H1 (cell line): ENCODE results near the genes NKX2-3 and NDUFB8.

GRCh38 chr10:98443034-98443398, 3.7 kb downstream of the HPS1 start:
- RRBS, result no CpG with 5 or more reads among the region's 5 CpGs
CAGE:
- cytosol, long polyA plus RNA, result no peak
- long polyA plus RNA, result no peak
- nucleus, long polyA plus RNA, result no peak

DNA sequence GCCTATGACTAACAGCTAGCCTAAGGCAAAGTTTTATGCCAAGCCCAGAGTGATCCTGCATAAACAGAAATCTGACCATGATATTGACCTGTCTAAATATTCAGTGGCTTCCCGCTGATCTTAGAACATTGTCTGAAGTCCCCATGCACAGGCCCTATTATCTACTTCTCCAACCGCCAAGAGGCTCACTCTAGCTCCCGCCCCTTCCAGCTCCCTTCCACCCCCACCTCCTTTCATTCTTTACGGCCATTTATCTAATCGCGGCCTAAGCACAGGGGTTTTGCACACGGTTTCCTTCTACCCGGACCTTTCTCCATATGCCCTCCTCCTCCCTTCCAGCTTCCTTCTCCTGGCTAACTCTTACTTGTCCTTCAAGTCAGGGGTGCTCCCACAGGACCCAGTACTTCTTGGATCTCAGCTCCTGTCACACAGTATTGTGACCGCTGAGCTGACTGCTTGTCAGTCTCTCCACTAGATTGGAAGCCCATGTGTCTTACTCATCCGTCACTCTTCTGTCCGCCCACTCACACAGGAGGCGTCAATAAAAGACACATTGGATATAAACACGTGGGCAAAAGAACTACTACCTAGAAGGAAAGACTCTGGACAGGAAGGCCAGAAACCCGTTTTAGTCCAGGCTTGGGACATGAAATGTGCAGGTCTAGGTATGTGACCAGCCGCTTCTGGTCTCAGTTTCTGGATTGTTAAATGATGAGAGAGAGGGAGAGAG, 20.2 kb upstream of the HPS1 start:
- RRBS, result no CpG with 5 or more reads among the region's 15 CpGs
CAGE:
- cytosol, long polyA plus RNA, result no peak
- long polyA plus RNA, result no peak
- nucleus, long polyA plus RNA, result no peak

DNA sequence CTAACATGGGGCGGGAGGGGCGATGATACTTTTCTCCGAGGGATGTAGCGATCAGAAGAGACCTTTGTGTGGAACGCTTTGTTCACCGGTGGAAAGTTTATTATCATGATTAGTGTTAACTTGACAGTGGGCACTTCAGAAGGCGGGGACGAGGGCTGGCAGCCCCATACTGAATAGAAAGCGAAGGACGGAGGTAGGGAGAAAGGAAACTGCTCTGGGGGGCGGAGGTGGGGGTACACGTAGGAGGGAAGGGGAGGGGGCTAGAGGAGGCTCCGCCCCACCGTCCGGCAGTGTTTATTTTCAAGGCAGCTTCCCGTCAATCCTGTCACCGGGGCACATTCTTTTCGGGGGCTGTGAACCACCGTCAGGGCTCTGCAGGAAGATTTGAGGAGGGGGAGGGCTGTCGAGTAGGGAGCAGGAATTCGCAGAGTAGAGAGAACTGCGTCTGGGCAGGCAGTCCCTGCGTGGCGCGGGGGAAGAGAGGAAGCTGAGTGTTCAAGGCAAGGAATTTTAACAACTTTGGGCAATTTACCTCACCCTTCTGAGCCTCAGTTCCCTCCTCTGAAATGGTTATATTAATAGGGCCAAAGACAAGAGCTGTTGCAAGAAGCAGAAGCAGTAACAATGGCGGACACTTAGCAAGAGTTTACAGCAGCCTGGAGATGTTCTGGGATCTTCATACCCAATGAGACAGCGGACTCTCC, 9.3 kb upstream of the NKX2-3 start:
- RRBS, result no CpG with 5 or more reads among the region's 27 CpGs
CAGE:
- cytosol, long polyA plus RNA, result no peak
- long polyA plus RNA, result no peak
- nucleus, long polyA plus RNA, result no peak

DNA sequence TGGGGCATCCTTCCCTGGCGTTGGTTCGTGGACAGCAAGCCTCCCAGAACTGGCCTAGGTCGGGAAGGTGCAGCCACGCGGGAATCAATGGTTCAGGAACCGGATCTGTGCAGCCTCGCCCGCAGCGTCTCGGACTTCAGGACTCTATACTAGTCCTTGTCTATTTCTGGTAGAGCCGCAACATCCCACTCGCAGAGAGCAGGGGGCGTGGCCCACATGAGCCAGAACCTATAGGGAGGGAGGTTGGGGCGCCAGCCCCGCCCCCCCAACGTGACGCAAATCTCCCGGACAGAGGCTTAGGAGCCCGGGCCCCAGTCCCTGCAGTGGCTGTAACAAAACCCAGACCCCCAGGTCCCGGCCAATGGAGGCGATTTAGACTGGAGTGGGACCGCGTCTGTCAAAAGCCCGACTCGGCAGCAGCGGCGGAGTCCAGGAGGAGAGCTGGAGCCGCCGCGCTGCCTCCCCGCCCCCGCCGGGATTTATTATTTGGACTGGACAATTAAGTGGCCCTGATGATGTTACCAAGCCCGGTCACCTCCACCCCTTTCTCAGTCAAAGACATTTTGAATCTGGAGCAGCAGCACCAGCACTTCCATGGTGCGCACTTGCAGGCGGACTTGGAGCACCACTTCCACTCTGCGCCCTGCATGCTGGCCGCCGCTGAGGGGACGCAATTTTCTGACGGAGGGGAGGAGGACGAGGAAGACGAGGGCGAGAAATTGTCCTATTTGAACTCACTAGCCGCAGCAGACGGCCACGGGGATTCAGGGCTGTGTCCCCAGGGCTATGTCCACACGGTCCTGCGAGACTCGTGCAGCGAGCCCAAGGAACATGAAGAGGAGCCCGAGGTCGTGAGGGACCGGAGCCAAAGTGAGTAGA, at the start of gene NKX2-3:
Gene NKX2-3 (plus strand): TSS at position 323 of the 879 bp plus-strand sequence.
- RRBS, result 3% methylated on average over 2 of the region's 54 CpGs
CAGE:
- cytosol, long polyA plus RNA, result no peak
- long polyA plus RNA, result no peak
- nucleus, long polyA plus RNA, result no peak

DNA sequence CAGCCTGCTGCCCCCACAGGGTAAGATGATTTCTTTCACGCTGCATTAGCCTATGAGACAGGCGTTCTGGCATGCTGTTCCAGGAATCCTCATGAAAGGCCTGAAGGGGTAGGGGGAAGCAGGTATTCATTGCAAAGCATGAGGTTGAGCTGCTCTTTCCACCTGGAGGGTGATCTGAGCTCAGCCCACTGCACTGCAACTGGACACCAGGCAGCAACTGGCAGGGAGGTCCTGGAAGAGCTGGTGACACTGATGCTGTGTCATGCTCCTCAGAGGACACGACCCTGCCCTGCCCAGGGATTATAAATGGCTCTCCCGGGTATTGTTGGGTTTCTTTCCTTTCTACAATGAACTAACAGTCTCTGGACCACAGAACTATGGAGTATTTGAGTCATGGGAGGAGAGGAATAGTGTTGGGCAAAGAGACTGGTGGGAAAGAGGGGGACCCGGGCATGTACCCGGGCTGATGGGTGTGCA, 24.4 kb downstream of the SLC25A28 start:
- RRBS, result no CpG with 5 or more reads among the region's 6 CpGs
CAGE:
- cytosol, long polyA plus RNA, result no peak
- long polyA plus RNA, result no peak
- nucleus, long polyA plus RNA, result no peak

- RRBS, result no CpG with 5 or more reads among the region's 5 CpGs
CAGE:
- cytosol, long polyA plus RNA, result no peak
- long polyA plus RNA, result no peak
- nucleus, long polyA plus RNA, result no peak
These were observed 7.8 kb downstream of the SLC25A28 start for GRCh38 chr10:99612456-99612902.

DNA sequence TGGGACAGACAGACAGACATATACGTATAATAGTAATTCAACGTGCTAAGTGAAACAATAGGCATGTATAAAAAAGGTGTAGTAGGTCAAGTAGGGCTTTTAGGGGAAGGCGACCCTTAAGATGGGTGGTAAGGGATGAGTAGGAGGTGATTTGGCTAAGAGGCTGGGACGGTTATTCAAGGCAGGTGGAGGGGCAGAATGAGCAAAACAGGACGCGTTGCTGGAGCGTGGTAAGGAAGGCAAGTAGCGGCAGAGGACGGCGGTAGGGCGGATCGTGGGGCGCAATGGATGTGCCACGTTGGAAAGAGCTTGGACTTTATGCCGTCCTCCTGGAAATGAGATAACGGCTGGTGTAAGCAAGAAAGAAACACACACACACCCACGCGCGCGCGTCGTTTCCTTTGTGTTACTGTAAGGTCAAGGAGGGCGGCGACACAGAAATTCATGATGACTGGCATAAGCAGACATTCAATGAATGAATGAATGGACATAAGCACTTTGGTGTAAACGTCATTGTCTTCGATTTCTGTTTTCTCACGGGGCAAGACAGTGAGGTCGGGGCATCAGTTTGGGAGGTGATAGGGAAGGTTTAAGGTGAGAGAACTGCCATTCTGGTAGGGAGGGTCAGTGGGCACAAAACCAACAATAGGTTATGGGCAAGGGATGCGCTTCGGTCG, 725 bp upstream of the ENTPD7 start:
- RRBS, result no CpG with 5 or more reads among the region's 31 CpGs
CAGE:
- cytosol, long polyA plus RNA, result no peak
- long polyA plus RNA, result no peak
- nucleus, long polyA plus RNA, result no peak

DNA sequence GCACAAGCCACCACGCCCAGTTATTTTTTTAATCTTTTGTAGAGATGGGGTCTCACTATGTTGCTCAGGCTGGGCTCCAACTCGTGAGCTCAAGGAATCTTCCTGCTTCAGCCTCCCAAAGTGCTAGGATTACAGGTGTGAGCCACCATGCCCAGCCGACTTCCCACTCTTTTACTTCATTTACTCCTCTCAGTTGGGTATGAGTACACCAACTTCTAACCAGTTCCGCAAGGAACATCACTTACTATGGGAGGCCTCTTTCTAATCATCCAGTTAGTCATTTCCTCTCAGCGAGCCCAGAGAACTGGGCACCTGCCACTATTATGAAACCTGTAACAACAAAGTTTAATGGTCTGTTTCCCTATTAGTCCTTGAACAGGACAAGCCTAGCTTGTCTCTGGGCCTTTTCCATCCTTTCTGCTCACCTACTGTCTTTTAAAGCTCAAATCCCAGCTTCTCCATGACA, 88.9 kb downstream of the DNMBP start:
- RRBS, result no CpG with 5 or more reads among the region's 5 CpGs
CAGE:
- cytosol, long polyA plus RNA, result no peak
- long polyA plus RNA, result no peak
- nucleus, long polyA plus RNA, result no peak

DNA sequence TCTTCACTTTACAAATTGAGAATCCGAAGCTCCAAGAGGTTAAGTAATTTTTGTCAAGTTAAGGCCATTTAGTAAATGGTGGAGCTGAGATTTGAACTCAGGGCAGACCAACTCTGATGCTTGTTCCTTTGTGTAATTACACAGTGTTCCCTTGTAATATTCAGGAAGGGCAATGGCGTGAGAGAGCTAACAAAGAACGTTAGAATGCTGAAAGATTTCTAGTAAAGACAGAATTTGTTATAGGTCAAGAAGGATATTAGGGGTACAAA, 82.4 kb downstream of the DNMBP start:
- RRBS, result no CpG with 5 or more reads among the region's 3 CpGs
CAGE:
- cytosol, long polyA plus RNA, result no peak
- long polyA plus RNA, result no peak
- nucleus, long polyA plus RNA, result no peak

DNA sequence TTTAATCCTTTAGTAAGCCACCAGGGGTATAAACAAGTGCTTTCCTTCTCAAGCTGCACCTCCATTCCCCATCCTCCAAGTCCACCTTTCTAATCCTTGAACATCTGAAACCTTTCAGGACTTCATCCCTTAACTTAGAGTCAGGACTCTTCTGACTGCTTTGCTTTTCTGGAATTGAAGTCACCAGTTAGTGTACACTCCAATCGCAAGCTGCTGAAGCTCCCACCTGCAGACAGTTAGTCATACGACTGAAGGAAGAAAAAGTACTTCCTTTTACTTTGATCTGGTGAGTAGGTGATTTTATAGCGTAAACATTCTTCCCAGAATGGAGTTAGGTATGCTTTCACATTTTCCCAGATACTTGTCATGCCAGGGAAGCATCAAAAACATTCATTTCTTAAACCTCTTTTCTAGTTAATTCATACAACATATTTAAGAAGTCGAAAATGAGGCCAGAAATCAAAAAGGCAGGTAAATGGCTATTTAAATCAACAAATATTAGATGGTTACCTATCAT, 78.5 kb downstream of the DNMBP start:
- RRBS, result no CpG with 5 or more reads among the region's 4 CpGs
CAGE:
- cytosol, long polyA plus RNA, result no peak
- long polyA plus RNA, result no peak
- nucleus, long polyA plus RNA, result no peak

DNA sequence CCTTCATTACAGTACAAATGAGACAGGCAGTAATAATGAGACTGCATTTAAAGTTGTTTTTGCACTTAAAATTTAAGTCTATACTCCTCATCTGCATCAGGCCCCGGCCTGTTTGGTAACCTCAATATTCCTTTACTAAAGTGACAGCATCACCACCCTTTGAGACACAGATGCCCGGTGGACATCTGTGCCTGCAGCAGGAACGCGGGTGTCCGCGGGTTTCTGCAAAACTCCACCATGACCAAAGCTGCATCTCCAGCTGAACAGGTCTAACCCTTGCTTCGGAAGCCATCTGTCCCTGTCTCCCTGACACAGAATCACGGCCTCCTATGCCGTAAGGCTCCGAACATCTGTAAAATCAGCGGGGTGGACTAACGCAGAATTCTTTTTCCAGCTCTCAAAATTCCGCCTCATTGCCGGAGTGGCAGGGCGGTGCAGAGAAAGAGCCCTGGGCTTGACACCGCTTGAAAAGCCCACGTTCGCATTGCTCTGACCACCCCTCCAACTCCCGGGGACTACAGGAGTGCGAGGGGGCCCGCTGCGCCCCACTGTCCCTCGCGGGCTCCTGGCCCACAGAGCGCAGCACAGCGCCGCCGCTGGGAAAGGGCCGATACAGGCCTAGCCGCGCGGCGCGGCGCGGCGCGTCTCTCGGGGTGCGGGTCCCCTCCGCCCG, 515 bp downstream of the DNMBP start:
- RRBS, result 0% methylated on average over 5 of the region's 42 CpGs
CAGE:
- cytosol, long polyA plus RNA, result no peak
- long polyA plus RNA, result no peak
- nucleus, long polyA plus RNA, result no peak

DNA sequence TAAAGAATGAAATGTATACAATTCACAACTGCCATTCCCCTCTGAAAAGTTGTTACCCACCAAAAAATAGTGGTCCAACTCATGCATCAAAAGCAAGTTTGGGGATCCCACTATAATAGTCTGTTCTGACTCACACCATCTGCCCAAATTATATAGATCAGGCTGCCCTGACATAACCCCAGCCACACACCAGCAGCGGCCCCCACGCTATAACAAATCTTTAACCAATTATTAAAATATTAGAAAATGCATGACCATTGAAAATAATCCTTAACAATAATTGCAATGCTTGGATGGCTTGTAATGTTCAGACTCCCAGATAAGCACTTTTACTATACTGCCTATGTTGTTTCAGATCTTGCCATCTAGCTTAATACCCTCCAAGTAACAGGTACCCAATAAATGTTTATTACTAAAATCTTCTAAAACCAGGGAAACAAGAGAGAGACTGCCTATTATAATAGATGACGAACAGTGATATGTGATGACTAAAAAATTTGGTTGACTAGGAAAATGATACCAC, 1.8 kb upstream of the ERLIN1 start:
- RRBS, result no CpG with 5 or more reads among the region's 3 CpGs
CAGE:
- cytosol, long polyA plus RNA, result no peak
- long polyA plus RNA, result no peak
- nucleus, long polyA plus RNA, result no peak

GRCh38 chr10:100291292-100291863, 4.9 kb upstream of the BLOC1S2 start:
- RRBS, result no CpG with 5 or more reads among the region's 4 CpGs
CAGE:
- cytosol, long polyA plus RNA, result no peak
- long polyA plus RNA, result no peak
- nucleus, long polyA plus RNA, result no peak

DNA sequence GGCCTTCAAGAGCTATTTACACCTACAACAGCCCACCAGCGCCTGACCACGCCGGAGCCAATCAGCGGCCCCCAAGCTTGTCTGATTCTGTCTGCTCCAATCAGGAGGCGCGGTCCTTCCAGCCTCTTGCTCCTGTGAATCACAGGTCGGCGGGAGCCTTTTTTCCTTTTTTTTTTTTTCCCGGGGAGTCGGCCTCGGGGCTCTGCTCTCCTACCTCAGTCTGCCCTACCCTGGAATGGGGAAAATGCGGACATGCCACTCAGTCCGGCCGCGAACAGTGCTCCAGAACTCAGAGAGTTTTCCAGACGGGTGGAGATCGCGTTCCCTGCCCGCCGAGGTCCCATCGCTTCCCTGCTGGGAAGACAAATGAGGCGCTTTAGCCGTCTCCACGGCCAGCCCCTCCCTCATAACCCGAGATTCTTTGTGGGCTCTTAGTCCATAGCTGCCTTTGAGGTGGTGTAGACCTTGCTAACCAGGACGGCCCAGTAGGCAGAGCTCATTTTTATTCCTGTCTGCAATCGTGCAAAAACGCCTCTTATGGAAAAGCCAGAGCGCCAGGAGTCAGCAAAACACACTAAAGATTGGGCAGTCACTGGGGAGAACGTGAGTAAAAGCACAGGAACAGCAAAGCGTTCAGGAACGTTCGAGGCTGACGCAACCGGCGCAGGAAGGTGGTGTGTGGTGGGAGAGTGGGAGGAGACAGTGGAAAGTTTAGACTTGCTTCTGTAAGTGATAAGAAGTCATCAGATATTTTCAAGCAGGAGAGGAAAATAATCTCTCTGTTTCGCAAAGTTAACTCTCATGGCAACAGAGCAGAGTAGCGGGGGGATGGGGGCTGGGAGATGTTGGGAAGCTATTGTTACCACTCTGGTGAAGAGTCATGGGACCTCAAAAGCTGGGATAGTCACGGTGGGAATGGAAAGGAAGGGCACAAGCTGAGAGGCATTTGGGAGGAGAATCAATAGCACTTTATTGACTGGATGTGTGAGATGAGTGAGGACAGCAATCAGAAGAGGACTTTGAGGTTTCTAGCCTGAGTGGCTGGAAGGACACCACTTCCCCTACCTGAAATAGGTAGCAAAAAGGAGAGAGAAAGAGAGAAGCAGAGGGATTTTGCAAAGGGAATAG, 26.7 kb downstream of the SCD start:
- RRBS, result under 1% methylated on average over 8 of the region's 39 CpGs
CAGE:
- cytosol, long polyA plus RNA, result start-site peak on the plus strand centred at position 238 of the sequence, 110 bp wide, 658 reads; start-site peak on the plus strand centred at position 436 of the sequence, 59 bp wide, 263 reads
- long polyA plus RNA, result start-site peak on the plus strand centred at position 567 of the sequence, 769 bp wide, 698 and 630 reads in 2 replicates
- nucleus, long polyA plus RNA, result start-site peak on the plus strand centred at position 237 of the sequence, 111 bp wide, 414 reads; start-site peak on the plus strand centred at position 444 of the sequence, 37 bp wide, 237 reads; start-site peak on the plus strand centred at position 853 of the sequence, 322 bp wide, 34 reads

GRCh38 chr10:100529727-100530179, at the start of gene NDUFB8:
Gene NDUFB8 (minus strand): TSS chr10:100529871.
- RRBS, result 1% methylated on average over 7 of the region's 24 CpGs
CAGE:
- cytosol, long polyA plus RNA, result start-site peak on the minus strand at chr10:100529858-100529879, 1,308 reads
- long polyA plus RNA, result start-site peak on the minus strand at chr10:100529860-100529881, 1,556 and 1,152 reads in 2 replicates
- nucleus, long polyA plus RNA, result start-site peak on the minus strand at chr10:100529858-100529879, 1,203 reads

- RRBS, result 3% methylated on average over 8 of the region's 16 CpGs
CAGE:
- cytosol, long polyA plus RNA, result no peak
- long polyA plus RNA, result no peak
- nucleus, long polyA plus RNA, result no peak
These were observed 16.5 kb upstream of the PAX2 start for GRCh38 chr10:100728775-100729396.

GRCh38 chr10:100730542-100731578, 14.5 kb upstream of the PAX2 start:
- RRBS, result 2% methylated on average over 27 of the region's 77 CpGs
CAGE:
- cytosol, long polyA plus RNA, result no peak
- long polyA plus RNA, result no peak
- nucleus, long polyA plus RNA, result no peak

GRCh38 chr10:100912115-100912374, 718 bp upstream of the SLF2 start:
- RRBS, result no CpG with 5 or more reads among the region's 3 CpGs
CAGE:
- cytosol, long polyA plus RNA, result no peak
- long polyA plus RNA, result no peak
- nucleus, long polyA plus RNA, result no peak

DNA sequence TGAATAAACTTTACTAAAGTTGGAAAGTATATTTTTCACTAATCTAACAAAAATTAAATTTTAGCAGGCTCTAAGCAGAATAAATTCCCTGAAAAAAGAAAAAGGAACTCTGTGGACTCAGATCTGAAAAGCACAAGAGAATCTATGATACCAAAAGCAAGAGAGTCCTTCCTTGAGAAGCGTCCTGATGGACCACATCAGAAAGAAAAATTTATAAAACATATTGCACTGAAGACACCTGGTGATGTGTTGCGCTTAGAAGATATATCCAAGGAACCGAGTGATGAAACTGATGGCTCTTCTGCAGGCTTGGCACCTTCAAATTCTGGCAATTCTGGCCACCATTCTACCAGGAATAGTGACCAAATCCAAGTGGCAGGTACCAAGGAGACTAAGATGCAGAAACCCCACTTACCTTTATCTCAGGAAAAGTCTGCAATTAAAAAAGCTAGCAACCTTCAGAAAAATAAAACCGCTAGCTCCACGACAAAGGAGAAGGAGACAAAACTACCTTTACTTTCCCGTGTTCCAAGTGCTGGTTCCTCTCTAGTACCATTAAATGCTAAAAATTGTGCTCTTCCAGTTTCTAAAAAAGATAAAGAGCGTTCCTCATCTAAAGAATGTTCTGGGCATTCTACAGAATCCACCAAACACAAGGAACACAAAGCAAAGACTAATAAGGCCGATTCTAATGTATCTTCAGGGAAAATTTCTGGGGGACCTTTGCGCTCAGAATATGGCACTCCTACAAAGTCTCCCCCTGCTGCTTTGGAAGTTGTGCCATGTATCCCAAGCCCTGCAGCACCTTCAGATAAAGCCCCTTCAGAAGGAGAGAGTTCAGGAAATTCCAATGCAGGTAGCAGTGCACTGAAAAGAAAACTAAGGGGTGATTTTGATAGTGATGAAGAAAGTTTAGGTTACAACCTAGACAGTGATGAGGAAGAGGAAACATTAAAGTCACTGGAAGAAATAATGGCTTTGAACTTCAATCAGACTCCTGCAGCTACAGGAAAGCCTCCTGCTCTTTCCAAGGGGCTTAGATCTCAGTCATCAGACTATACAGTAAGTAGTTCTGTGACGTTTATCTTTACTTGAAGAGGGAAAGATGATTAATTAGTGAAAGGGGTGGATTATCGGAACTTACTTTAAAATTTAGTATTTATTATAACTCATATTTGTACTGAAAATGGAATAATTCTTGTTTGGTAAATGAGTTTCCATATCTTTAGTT, 11.6 kb downstream of the SLF2 start:
- RRBS, result no CpG with 5 or more reads among the region's 11 CpGs
CAGE:
- cytosol, long polyA plus RNA, result no peak
- long polyA plus RNA, result no peak
- nucleus, long polyA plus RNA, result no peak

GRCh38 chr10:100986781-100987096, 558 bp downstream of the MRPL43 start:
- RRBS, result under 1% methylated on average over 8 of the region's 27 CpGs
CAGE:
- cytosol, long polyA plus RNA, result no peak
- long polyA plus RNA, result no peak
- nucleus, long polyA plus RNA, result no peak